Cerebellum (tissue), 5 donors: Measurements from ENCODE around the gene LATS1.

DNA sequence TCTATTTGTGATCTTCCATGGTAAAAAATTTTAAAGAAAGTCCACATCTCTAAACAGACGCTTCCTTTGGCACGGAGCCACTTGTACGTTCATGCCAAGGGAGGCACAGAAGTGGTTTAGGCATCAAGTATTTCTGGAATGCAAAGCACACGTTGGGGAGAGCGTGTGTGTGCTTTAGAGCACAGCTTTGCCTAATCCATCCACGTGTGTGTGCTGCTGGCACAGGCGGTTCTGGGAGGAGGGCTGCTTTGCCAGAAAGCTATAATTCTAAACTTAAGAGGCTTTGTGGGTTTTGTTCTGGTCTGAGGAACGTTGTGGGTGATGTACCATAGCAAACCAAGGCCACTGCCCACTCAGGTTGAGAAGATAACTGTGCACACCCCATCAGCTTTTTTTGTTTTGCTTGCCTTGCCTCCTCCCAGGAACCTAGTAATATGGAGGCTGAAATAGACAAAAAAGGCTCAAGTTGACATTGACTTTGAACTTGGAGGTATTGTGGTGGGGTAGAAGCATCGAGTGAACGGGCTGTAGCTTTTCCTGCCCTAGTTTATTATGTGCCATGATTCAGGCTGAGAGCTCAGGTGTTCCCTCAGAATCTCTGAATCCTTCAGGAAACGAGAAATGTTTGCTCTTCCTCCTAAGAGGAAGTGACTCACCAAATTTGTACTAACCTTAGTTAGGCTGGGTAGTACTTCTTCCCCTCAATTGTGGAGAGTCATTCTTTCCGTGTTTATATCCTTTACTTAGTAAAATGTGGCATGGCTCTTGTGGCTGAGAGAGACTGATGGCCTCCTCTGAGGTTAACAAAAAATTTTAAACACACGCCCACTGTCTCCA, 98.7 kb downstream of the SASH1 start:
- PRO-cap, 3 experiments: no peak in any of the 3 experiments
- RAMPAGE, long total RNA: no peak

DNA sequence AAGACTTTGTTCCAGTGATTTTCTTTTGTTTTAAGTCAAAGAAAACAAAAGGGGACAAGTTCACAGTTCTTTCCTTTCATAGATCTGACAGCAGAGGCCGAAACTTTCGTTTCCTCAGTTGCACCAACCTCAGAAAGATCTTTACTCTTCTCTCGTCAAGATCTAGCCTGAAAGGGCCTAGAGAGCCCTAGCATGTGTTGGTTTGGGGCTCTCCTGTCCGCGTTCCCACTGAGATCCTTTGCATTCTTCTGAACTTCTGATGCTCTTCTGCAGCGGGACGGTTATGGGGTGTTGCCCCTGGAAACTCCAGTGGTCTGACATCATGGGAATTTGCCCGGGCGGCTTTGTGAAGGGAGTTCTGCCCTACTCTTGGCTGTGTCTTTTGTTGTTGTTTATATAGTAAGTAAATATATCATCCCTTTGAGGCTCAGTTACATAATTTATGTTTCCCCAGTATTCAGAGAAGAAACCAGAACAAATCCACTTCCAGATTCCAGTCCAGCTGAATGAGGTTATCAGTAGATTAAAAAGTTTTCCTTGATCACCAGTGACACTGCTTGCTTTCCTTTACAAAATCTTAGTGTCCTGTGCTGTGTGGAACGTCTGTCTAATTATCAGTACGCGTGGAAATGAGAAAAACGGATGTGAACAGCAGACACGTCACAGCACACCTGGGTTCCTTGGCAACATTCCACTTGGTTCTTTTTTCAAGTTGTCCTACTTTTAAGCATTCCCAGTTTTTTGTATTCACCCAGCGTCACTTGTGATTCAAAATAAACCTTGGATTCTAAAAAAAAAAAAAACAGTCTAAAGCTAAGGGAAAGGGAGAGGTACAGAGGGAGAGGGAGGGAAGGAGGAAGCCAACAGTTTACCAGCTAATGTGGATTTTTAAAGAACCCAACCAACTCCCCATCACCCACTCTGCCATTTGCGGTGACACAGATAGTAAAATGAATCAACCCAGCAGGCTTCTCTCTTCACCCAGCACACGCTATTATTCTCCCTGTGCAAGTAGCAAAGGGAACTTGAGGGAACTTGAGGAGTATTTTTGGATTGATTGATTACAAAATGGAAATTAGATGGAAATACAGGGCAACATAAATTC, 129.4 kb downstream of the SASH1 start:
- PRO-cap, 3 experiments: no peak in any of the 3 experiments
- RAMPAGE, long total RNA: no peak

DNA sequence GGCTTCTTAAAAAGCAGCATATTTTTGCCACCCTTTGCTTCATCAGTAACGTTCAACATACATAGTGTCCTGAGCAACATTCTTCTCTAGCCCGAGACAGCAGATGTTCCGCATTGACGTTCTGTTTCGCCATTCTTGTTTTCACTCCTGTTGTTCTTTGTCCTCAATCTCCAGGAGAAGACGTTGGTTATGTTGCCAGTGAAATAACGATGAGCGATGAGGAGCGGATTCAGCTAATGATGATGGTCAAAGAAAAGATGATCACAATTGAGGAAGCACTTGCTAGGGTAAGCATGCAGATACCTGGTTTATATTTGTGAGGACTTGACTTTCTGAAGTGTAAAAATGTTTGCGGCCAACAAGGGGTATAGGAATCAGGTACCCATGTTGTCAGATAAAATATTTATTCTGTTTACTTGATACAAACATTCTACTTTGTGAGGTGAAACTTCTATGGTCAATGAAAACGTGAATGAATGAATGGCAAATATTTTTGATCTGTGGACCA, 131.4 kb downstream of the SASH1 start:
- PRO-cap, 3 experiments: no peak in any of the 3 experiments
- RAMPAGE, long total RNA: no peak

GRCh38 chr6:148509078-148509391, 166.4 kb downstream of the SASH1 start:
- PRO-cap, 3 experiments: no peak in any of the 3 experiments
- RAMPAGE, long total RNA: no peak

- PRO-cap, 3 experiments: no peak in any of the 3 experiments
- RAMPAGE, long total RNA: no peak
These were observed 23.1 kb downstream of the UST start for GRCh38 chr6:148769882-148770445.

DNA sequence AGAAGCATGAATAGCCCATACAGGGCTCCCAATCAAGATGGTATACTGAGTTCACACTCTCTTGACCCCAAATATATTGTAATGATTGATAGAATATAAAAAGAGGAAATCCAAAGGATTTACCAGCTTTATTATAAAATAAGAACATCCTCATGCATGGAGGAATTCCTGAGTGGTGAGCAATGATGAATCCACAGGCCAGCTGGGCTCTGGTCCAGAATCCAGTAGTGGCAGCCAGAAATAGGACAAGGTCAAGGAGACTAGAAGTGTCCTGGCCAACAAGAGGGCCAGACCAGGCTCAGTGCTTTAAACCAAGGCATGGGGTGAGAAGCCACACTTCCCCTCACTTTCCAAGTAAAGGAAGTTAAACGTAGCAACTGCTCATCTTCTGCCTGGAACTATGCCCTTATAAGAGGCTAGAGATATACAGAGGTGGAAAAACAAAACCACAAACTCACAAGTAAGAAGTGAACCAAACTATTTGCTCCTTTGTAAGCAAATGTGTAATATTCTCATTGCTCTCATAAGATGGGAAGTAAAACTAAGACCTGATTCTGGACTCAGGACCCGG, 253.1 kb downstream of the UST start:
- PRO-cap, 3 experiments: no peak in any of the 3 experiments
- RAMPAGE, long total RNA: no peak

GRCh38 chr6:149019017-149019461, 272.2 kb downstream of the UST start:
- PRO-cap, 3 experiments: no peak in any of the 3 experiments
- RAMPAGE, long total RNA: no peak

- PRO-cap, 3 experiments: no peak in any of the 3 experiments
- RAMPAGE, long total RNA: no peak
These were observed 83.5 kb upstream of the TAB2 start for GRCh38 chr6:149233877-149234553.

DNA sequence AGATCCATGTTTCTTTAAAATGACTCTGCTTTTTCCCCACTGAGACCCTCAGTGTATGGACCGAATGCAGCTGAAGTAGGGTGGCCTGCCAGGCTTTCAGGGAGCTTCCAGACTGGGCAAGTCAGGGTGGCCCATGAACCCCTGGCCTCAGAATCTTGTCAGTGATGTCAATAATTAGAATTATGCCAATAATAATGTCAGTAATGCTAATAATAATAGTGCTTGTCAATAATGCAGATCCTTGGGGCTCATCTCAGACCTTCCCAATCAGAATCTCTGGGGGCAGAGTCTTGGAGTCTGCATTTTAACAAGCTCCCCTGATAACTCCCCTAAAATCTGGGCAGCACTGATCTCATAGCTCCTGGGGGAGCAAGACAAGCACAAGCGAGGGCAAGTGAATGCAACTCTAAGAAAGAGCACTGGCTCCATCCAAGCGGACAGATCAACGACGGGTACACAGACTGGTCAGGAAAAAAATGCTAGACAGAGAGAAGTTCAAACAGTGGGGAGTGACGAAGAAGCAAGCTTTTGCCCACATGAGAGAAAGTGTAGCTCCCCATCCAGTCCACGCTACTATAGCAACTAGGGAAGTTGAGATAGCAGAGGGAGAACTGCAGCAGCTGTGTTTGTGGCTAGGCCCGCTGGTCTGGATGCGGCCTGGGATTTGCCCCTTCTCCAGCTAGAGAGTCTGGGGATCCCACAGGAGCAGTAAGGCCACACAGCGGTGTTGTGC, 59.9 kb upstream of the TAB2 start:
- PRO-cap, 3 experiments: no peak in any of the 3 experiments
- RAMPAGE, long total RNA: no peak

GRCh38 chr6:149378491-149379183, 21.4 kb upstream of the SUMO4 start:
- PRO-cap, 3 experiments: no peak in any of the 3 experiments
- RAMPAGE, long total RNA: no peak

- PRO-cap, 3 experiments: no peak in any of the 3 experiments
- RAMPAGE, long total RNA: no peak
These were observed 10.8 kb downstream of the SUMO4 start for GRCh38 chr6:149410527-149411658.

DNA sequence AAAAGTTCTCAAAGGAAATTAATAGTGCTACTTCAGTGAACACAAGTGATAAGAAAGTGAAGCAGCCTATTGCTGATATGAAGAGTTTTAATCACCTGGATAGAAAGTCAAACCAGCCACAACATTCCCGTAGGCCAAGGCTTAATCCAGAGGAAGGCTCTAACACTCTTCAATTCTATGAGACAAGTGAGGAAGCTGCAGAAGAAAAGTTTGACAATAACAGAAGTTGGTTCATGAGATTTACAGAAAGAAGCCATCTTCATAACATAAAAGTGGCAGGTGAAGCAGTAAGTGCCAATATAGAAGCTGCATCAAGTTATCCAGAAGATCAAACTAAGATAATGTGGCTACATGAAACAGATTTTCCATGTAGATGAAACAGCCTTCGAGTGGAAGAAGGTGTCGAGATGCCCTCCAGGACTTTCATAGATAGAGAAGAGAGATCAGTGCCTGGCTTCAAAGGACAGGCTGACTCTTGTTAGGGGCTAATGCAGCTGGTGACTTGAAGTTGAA, 16.0 kb downstream of the SUMO4 start:
- PRO-cap, 3 experiments: no peak in any of the 3 experiments
- RAMPAGE, long total RNA: no peak

DNA sequence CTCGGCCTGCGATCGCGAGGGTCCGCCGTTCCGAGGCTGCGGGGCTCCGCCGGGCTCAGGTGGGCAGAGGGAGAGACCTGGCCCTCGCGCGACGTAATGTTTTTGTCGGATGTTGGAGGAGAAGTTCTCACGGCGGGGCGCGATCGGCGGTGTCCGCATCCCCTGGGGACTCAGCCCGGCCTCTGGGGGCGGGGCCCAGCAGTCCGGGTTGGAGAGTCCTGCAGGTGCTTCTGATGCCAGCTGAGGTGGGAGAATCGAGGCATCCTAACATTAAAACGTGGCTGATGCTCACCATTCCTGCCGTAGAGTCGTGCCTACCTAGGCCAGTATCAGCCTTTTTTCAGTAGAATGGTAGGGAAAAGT, 767 bp downstream of the GINM1 start:
- PRO-cap, 3 experiments: peak in 1 of 3 experiments; most common minus-strand start position 114 of the sequence (in 1)
- RAMPAGE, long total RNA: no peak

- PRO-cap, 3 experiments: peak in 3 of 3 experiments; most common plus-strand start chr6:149718158 (in 3); most common minus-strand start chr6:149718101 (in 2)
- RAMPAGE, long total RNA: no peak
These were observed at the start of gene LATS1 for GRCh38 chr6:149717952-149718466. Gene LATS1, minus strand, starts transcription at chr6:149718101.

GRCh38 chr6:149749923-149750839, 640 bp downstream of the PCMT1 start:
- PRO-cap, 3 experiments: peak in 1 of 3 experiments; most common plus-strand start chr6:149750143 (in 1); most common minus-strand start chr6:149750150 (in 1)
- RAMPAGE, long total RNA: no peak

GRCh38 chr6:149840560-149841031, 23.6 kb downstream of the LRP11 start:
- PRO-cap, 3 experiments: no peak in any of the 3 experiments
- RAMPAGE, long total RNA: no peak

GRCh38 chr6:149864563-149865035, 440 bp upstream of the LRP11 start:
- PRO-cap, 3 experiments: peak in 1 of 3 experiments; most common minus-strand start chr6:149864734 (in 1)
- RAMPAGE, long total RNA: no peak

- PRO-cap, 3 experiments: no peak in any of the 3 experiments
- RAMPAGE, long total RNA: no peak
These were observed 13.8 kb downstream of the RAET1E start for GRCh38 chr6:149883895-149884639.

DNA sequence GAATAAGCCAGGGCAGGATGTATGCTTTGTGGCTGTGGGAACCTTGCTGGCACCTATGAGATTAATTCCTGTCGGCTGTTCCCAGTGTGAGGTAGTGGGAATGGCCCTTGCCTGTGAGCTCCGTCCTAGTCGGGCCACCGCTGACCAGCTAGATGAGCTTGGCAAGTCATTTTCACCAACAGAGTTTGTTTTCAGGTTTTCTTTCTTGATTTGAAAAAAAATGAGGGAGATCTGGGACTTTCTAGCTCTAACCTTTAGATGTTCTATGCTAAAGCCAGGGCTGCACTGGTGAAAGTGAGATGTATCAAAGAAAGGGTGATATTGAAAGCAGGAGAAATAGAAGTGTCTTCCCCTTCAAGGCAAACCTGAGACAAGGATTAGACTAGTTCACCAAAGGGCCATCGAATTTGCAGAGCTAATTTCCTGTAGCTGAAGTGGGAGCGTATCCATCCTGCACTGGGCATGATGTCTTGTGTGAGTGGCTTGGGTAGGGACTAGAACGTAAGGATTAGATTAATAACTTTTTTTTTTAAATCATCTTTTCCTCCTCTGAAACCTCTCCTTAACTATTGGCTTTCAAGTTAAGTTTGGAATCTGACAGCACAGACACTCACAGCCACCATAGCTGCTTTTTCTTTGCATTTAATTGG, 11.5 kb downstream of the PPP1R14C start:
- PRO-cap, 3 experiments: no peak in any of the 3 experiments
- RAMPAGE, long total RNA: no peak

DNA sequence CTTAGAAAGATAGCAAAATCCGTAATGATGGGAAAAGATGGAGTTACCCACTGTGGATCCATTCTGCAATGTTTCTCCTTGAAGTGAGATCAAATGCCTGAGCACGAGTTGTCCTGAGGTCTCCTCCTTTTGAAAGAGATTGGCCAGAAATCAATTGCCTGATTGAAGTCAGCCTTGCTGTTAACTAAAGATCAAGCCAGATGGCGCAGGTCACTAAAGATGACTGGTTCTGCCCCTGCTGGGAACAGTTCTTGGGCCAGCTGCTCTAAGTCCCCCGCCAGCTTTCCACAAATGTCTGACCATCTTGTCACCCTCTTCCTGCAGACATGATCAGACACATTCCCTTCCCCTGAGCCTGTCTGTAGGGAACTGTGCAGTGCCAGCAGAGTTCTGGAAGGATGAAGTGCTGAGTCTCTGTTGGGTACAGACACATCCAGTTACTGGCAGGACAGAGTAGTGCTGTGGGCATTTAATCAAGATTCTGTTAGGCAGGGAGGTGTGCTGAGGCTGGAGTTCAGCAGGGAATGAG, 100.6 kb upstream of the IYD start:
- PRO-cap, 3 experiments: no peak in any of the 3 experiments
- RAMPAGE, long total RNA: no peak